Skeletal muscle tissue (tissue), 7 donors: ENCODE data around the genes ANGPTL4, ZNF414, NFILZ, MBD3L1 and OR7G3.

DNA sequence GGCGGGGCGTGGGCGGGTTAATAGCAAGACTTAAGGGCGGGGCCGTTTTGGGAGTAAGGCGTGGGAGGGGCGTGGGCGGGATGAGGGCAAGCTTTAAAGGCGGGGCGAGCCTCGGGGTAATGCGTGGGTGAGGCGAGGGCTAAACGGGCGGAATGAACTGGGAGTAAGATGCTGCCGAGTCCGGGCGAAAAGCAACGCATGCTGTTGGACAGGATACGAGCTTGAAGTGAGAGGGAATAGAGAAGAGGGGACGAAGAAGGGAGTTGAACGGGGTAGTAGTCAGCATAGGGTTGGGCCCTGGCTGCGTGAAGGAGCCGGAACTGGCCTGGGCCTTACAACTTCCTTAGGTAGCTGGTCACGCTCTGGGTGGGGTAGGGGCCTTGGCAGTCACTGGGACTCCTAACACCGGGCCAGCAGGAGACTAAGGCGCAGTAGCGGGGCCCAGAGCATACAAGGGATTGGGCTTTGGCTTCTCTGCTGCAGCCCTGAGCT lies 802 bp downstream of the SNAPC2 start:
- PRO-cap, 3 experiments: peak in 3 of 3 experiments; most common plus-strand start position 124 of the sequence (in 3)
- RAMPAGE, long total RNA: no peak
- RRBS, 2 experiments: 11 to 15% methylated on average over 7 to 8 of the region's 28 CpGs

DNA sequence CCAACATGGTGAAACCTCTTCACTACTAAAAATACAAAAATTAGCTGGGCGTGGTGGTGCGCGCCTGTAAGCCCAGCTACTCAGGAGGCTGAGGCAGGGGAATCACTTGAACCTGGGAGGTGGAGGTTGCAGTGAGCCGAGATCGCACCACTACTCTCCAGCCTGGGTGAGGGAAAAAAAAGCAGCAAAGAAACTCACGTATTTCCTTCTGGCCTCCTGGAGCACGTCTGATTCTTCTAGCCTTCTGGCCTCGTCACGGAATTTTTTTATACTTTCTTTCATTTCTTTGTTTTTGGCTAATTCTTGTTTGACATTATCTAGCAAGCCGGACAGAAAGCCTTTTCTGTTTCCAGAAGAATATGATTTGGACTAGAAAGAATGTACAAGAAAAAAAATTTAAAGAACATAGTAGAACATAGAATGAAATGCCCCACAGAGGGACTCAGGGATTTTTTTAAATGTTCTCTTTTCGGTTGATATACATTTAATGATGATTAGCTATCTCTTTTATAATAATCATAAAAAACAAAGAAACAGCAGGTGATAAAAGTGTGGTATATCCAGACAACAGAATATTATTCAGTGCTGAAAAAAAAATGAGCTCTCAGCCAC lies 5.5 kb downstream of the TIMM44 start:
- PRO-cap, 3 experiments: no peak in any of the 3 experiments
- RAMPAGE, long total RNA: no peak
- RRBS, 2 experiments: no CpG with 5 or more reads among the region's 11 CpGs

GRCh38 chr19:7980896-7981344 lies 24.5 kb downstream of the ELAVL1 start:
- PRO-cap, 3 experiments: no peak in any of the 3 experiments
- RAMPAGE, long total RNA: no peak
- RRBS, 2 experiments: no CpG with 5 or more reads among the region's 14 CpGs

GRCh38 chr19:8017697-8018296 lies 12.4 kb upstream of the ELAVL1 start:
- PRO-cap, 3 experiments: no peak in any of the 3 experiments
- RAMPAGE, long total RNA: no peak
- RRBS, 2 experiments: 48% methylated on average over 4 of the region's 19 CpGs; no CpG with 5 or more reads in 1 of the 2 experiments

DNA sequence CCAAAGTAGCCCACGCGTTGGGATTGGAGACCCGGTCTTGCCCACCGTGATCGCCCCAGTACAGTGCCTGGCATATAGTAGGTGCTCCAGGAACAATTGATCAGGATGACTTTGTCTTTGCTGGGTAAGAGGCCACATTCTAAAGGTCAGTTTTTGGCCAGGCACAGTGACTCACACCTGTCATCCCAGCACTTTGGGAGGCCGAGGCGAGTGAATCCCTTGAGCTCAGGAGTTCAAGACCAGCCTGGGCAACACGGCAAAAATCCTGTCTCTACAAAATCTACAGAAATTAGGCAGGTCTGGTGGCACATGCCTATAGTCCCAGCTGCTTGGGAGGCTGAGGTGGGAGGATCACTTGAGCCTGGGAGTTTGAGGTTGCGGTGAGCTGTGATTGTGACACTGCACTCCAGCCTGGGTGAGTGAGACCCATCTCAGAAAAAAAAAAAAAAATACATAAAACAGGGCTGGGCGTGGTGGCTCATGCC lies 3.6 kb upstream of the ANGPTL4 start:
- PRO-cap, 3 experiments: no peak in any of the 3 experiments
- RAMPAGE, long total RNA: no peak
- RRBS, 2 experiments: no CpG with 5 or more reads among the region's 10 CpGs

- PRO-cap, 3 experiments: peak in 3 of 3 experiments; most common plus-strand start chr19:8364156 (in 2); most common minus-strand start chr19:8364383 (in 3)
- RAMPAGE, long total RNA: no peak
- RRBS, 2 experiments: under 1 to 2% methylated on average over 8 of the region's 71 CpGs
These were observed at the start of gene ANGPTL4 for GRCh38 chr19:8364067-8364874. Gene ANGPTL4, plus strand, starts transcription at chr19:8364155.

- PRO-cap, 3 experiments: no peak in any of the 3 experiments
- RAMPAGE, long total RNA: no peak
- RRBS, 2 experiments: 3 to 5% methylated on average over 5 of the region's 38 CpGs
These were observed 3.2 kb downstream of the ANGPTL4 start for GRCh38 chr19:8366672-8367959.

DNA sequence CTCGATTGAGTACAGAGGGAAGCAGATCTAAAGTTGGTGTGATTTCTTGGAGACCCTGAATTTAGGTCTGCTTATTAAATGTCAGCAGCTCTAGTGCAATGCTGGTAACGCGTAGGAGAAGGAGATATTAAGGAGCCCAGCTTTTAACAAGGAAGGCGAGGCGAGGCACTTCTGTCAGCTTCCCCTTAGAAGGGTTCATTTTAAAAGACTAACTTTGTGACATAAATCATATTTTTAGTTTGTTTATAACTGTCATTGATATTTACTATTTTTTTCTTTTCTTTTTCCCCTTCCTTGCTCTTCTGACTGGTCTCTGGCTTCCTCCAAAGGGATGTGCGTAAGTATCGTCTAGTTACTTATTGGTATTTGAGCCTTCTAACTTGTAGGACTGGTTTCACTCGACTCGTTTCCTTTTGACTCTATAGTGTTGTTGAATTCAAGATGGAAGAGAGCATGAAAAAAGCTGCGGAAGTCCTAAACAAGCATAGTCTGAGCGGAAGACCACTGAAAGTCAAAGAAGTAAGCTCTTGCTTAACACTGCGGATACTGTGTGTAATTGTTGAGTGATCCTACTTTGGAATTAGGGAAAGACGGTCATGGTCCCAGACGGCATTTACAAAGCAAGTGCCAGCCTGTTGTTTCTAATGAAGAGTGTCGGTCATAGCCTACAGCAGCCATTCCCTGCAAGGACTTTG lies 18.5 kb downstream of the HNRNPM start:
- PRO-cap, 3 experiments: no peak in any of the 3 experiments
- RAMPAGE, long total RNA: no peak
- RRBS, 2 experiments: no CpG with 5 or more reads among the region's 15 CpGs

DNA sequence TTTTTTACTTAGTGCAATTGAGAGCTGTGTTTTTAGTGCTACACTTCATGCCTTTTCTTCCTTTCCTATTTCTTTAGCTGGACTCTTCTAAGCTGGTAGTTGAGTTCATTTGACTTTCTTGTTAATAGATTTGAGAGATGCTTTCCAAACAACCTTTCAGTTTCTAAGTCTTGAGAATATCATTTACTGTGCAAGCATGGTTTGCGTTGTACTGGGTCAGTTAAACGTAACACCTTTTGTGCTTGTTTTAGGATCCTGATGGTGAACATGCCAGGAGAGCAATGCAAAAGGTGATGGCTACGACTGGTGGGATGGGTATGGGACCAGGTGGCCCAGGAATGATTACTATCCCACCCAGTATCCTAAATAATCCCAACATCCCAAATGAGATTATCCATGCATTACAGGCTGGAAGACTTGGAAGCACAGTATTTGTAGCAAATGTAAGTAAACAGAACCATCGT lies 20.3 kb downstream of the HNRNPM start:
- PRO-cap, 3 experiments: no peak in any of the 3 experiments
- RAMPAGE, long total RNA: no peak
- RRBS, 2 experiments: no CpG with 5 or more reads among the region's 4 CpGs

- PRO-cap, 3 experiments: no peak in any of the 3 experiments
- RAMPAGE, long total RNA: no peak
- RRBS, 2 experiments: no CpG with 5 or more reads among the region's 19 CpGs
These were observed 15.7 kb downstream of the PRAM1 start for GRCh38 chr19:8486631-8487311.

GRCh38 chr19:8512908-8513370 lies 1.0 kb downstream of the ZNF414 start:
- PRO-cap, 3 experiments: no peak in any of the 3 experiments
- RAMPAGE, long total RNA: no peak
- RRBS, 2 experiments: 16% methylated on average over 2 of the region's 15 CpGs; no CpG with 5 or more reads in 1 of the 2 experiments

DNA sequence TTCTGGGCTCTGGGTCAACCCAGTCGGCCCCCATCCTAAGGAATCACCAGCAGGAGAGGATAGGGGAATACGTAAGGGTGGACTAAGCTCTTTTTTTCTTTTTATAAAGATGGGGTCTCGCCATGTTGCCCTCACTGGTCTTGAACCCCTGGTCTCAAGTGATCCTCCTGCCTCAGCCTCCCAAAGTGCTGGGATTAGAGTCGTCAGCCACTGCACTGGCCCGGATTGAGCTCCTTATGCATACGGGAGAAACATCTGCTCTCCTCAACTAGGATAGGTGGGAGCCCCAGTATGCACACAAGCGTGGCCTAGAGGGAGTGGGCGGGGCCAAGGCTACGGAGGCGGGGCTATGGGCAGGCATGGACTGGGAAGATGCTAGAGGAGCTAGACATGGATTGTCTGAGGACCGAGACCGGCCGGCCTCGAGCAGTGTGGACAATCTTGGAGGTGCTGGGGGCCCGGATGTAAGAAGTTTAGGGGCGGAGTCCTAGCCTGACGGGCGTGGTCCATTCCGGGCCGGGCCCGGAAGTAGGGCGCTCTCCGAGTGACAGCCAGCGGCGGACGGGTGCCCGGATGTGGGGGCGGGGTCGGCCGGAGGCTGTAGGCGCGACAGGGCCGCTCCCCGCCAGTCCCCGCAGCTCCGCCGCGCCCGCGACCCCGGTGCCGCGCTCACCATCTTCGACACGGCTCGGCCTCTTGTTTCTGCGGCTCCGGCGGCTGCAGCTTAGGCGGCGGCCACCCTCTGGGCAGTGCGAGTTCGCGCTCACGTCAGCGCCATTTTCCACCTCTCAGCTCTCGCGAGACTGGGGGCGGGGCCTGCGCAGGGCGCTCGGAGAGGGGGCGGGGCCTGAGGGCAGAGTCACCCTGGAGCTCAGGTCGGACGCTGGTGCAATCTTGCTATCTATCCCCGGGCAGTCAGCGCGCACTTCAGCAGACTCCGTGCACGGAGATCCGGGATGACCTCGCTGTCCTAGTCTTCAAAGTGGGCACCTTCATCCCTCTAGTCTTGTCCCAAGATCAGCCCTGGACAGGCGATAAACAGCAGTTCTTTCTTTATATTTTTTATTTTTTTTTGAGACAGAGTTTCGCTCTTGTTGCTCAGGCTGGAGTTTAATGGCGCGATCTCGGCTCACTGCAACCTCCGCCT lies at the start of gene ZNF414:
Gene ZNF414 (minus strand): TSS at position 797 of the 1,147 bp plus-strand sequence.
- PRO-cap, 3 experiments: peak in 3 of 3 experiments; most common plus-strand start position 554 of the sequence (in 1); most common minus-strand start position 797 of the sequence (in 3)
- RAMPAGE, long total RNA: start-site peak on the minus strand centred at position 793 of the sequence, 20 bp wide, 72 and 77 reads in 2 replicates
- RRBS, 2 experiments: 2 to 3% methylated on average over 37 of the region's 78 CpGs

DNA sequence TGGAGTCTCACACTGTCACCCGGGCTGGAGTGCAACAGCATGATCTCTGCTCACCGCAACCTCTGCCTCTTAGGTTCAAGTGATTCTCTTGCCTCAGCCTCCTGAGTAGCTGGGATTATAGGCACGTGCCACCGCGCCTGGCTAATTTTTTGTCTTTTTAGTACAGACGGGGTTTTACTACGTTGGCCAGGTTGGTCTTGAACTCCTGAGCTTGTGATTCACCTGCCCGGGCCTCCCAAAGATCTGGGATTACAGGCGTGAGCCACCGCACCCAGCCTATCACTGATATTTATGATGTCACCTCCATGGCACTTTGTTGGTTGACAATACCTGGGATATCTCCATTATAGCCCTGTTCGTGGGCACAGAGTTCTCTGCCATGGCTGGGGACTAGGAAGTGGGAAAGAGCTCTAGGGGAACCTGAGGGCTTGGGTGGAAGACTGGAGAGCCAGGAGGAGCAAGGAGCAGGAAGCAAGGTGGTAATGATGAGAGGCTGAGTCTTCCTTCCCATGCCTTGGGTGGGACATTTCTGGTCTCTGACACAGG lies at the start of gene NFILZ:
Gene NFILZ (plus strand): TSS at position 365 of the 546 bp plus-strand sequence.
- PRO-cap, 3 experiments: no peak in any of the 3 experiments
- RAMPAGE, long total RNA: no peak
- RRBS, 2 experiments: no CpG with 5 or more reads among the region's 11 CpGs

- PRO-cap, 3 experiments: no peak in any of the 3 experiments
- RAMPAGE, long total RNA: no peak
- RRBS, 2 experiments: no CpG with 5 or more reads among the region's 22 CpGs
These were observed 7.8 kb downstream of the NFILZ start for GRCh38 chr19:8638170-8638708.

DNA sequence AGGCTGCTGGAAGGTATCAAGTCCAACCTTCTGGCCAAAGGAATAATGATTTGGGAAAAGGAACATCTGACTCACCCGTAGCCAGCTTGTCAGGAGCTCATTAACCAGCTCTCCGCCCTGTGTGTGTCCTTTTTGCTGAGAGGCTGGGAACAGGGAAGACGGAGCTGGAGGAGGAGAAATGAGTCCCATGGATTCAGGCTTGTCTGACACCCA lies 10.3 kb downstream of the ZNF558 start:
- PRO-cap, 3 experiments: no peak in any of the 3 experiments
- RAMPAGE, long total RNA: no peak
- RRBS, 2 experiments: no CpG with 5 or more reads among the region's 3 CpGs

DNA sequence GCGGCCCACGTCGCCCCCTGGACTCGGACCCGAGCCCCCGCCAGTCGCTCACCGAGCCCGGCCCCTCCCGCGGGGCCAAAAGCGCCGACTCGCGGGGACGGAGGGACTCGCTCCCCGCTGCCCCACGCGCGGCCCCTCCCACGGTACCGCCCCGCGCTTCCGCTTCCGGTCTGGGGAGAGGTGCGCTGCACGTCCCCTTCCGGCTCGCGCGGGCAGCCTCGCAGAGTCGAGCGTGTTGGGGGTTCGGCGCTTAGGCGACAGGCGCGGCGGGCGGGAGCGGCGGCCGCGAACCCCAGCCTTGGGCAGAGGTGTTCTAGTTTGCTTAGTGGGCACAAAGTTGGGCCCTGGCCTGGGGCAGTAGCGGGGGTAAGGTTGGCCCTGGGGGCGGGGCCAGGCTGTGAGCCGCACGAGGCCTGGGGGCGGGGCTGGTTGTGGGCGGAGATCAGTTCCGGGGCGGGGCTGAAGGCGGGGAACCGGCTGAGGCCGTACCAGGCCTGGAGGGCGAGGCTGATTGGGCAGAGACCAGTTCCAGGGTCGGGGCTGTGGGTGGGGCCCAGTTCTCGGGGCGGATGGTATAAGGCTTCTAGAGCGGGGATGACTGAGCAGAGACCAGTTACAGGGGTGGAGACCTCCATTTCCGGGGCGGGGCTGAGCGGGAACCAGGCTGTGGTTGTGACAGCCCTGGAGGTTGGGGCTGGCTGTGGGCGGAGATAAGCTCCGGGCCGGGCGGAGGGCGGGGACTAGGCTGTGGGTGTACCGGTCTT lies at the start of gene MBD3L1:
Gene MBD3L1 (plus strand): TSS at position 221 of the 764 bp plus-strand sequence.
- PRO-cap, 3 experiments: peak in 3 of 3 experiments; most common plus-strand start position 190 of the sequence (in 2); most common minus-strand start position 91 of the sequence (in 2)
- RAMPAGE, long total RNA: start-site peak on the minus strand centred at position 130 of the sequence, 75 bp wide, 23 and 19 reads in 2 replicates
- RRBS, 2 experiments: 1 to 2% methylated on average over 18 of the region's 72 CpGs

- PRO-cap, 3 experiments: no peak in any of the 3 experiments
- RAMPAGE, long total RNA: no peak
- RRBS, 2 experiments: 57% methylated on average over 2 of the region's 27 CpGs
These were observed 76.8 kb upstream of the OR1M1 start for GRCh38 chr19:9009826-9010628.

GRCh38 chr19:9126801-9127264 lies at the start of gene OR7G3:
Gene OR7G3, minus strand, starts transcription at chr19:9126950.
- PRO-cap, 3 experiments: no peak in any of the 3 experiments
- RAMPAGE, long total RNA: no peak
- RRBS, 2 experiments: no CpG with 5 or more reads among the region's 3 CpGs

DNA sequence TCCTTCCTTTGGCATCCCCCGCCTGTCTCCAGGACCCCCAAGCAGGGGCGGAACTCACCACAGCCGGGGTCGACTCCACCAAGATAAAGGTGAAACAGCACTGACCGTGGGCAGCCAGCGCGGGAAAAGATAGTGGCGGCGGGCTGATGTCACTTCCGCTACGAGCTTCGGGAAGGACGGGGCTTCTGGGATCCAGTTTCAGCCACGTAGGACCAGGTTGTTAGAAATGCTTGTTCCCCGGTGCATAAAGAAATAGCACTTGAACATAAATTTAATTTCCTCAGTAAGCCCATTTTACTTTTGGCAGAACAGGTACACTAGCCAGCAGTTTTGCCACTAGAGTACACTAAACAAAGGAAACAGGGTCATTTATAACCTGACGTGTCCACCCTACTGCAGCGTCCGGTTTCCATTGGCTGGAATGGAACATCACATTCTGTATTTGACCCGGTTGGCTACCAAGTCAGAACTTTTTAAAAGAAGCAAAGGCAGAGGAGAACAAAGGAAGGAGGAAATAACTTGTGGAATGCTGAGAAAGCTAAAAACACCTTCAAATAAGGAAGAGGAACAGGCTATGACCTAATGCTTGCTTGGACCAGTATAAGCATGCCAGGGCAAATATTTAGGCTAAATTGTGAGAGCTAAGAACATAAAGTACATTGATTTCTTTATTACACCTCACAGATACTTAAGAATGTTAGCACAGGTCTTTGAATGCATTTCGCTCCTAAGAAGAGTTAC lies 25.6 kb upstream of the ZNF562 start:
- PRO-cap, 3 experiments: no peak in any of the 3 experiments
- RAMPAGE, long total RNA: no peak
- RRBS, 2 experiments: 76 to 83% methylated on average over 1 of the region's 20 CpGs

- PRO-cap, 3 experiments: no peak in any of the 3 experiments
- RAMPAGE, long total RNA: no peak
- RRBS, 2 experiments: no CpG with 5 or more reads among the region's 14 CpGs
These were observed 17.4 kb downstream of the ZNF846 start for GRCh38 chr19:9750878-9751826.